ENCODE measurements around a stretch of chr10.

GRCh38 chr10:112820239-112820875, 129.7 kb upstream of the TCF7L2 start:
- PRO-cap = no peak

DNA sequence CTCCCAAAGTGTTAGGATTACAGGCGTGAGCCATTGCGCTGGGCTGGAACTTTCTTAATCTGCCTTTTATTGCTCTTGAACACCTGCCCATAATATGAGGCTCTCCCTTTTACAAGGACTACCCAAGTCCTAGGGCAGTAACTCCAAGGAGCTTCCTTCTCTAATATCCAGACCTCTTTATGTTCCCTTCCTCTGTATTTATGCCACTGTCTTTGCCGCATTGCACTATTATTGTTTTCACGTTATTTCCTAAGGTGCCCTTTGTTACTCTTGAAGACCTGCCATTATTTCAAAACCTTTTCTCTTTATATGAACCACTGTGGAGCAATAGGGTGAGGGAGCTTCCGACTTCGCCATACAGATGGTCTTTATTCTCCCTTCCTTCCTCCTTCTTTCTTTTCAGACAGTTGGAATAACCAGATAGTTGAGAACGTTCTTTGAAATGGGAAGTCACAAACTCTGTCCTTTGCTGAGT, 36.2 kb upstream of the TCF7L2 start:
- PRO-cap = no peak

DNA sequence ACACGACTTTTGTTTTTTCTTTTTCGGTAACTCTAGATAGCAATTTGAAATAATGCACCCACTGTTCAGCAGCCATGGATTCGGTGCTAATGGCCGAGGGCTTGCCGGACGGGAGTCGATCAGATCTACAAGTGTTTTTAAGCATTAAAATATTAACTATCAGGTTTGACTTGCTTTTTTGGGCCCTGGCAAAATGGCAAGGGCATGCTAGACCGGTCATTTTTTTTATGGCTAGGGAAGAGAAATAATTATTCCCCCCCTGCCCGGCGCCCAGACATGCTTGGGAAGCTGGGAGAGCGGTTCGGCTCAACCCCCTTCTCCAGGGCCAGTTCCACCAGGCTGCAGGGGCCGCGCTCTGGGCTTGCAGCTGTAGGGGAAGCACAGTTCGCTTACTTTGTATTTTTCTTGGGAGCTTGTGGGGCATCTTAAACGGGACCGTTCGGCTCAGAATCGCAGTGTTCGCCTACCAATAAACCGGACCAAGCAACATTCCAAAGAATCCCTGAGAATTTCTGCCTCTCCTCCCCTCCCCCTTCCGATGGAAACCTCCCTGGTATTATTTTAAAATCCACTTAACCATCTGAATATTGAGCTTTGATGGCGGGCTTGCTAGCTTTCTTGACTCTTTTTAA, 3.1 kb downstream of the TCF7L2 start:
- PRO-cap = unidirectional peak, minus-strand start at position 341 of the sequence

DNA sequence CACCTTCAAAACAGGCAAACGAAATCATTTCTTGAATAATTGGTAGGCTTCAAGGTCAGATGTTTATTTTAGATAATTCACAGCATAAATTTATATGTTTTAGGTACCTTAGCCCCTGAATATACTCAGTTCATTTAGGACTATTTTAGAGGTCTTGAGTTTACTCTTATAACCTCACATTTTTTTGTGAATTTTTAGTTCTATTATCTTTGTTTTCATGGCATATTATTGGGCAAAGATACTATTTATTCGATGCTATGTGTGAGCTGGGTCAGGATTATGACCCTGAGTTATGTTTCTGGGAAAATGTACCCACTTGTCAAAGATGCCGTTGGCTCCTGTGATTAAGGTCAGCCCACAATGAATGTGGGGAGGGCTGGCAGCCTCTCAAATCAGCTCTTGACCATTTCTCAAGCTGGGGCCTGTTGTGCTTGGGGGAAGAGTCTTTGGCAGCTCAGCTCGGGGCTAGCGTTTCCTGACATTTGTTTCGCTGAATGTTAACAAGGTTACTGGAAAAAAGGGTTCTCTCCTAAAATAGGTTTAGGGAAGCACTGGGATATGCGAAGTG, 97.5 kb downstream of the TCF7L2 start:
- PRO-cap = no peak

DNA sequence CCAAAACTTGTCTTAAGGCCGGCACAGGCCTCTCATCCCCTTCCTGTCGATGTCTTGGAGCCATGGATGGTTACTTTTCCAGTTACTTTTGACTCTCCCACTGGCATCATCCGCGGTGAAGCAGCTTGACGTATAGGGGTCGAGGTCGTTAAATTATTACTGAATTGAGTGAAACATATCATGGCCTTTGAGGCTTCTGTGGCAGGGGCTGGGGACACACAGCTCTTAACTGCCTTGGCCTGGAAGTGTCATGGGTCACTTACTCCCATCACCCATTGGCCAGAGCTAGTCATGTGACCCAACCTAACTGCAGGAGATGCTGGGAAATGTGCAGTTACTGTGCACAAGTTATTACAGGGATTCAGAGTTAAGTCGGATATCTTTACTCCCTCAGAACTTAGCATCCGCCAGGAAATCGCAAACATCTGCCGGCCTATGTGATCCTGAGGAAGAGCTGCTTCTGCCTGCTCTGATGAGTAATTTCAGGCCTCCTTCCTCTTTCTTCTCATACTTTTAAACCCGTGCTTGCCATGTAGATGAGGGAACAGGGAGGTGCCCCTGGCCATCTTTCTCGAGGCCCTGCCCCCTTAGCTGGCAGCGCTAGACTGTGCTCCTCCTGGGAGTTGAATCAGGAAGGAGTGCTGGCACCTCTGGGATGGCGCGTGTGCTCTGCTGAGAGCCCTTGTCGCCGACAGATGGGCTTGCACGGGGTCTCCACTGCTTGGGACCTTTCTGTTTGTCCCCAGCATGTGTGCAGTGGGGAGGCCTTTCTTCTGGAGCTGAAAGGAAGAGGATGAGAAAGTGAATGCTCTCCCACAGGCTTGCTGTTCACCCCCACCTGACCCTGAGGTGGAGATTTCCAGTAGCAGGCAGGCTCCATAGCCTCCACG, 203.6 kb downstream of the TCF7L2 start:
- PRO-cap = unidirectional peak, plus-strand start at position 631 of the sequence

DNA sequence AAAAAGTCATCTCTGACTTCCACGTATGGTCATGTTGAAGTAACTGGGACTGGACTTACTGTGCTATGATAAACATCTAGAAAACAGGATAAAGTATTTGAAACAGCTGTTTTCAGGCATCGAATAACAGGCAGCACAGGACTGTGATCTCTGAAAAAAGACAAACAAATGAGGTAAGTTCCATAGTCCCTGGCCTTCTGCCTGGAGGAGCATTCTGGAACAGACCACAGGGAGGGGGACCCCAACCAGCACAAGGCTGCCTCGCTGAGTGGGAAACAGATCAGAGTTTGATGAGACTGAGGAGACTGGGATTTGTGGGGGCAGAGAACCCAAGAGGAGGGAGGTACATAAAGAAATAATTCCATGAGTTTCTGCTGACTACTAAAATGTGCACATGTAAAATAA, 89.0 kb upstream of the HABP2 start:
- PRO-cap = no peak

- PRO-cap = no peak
Observed at GRCh38 chr10:113663109-113663467, 753 bp downstream of the NRAP start.

DNA sequence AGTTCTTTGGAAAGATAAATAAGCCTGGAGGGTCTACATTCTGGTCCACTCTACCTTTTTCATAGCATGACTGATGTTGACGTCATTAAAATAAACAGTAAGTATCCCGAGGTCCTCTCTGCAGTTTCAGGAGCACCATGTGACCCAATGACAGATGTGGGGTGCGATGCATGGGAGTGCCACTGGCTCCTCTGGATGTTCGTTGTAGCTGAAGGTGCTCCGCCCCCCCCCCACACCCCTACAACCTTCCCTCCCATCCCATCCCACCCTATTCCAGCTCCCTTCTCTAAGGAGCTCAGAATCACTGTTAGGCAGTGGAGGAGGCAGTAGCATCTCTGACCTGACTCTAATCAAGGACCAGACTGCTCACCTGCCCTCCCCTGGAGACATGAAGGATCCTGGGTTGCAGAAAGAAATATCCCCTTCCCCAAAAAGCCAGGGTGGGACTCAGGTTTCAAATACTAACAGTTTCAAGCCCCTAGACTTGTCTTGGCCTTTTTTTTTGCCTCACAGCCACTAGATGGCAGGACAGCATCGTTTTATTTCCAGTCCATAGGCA, 25.1 kb downstream of the CASP7 start:
- PRO-cap = no peak

GRCh38 chr10:113746409-113747120, 4.9 kb upstream of the PLEKHS1 start:
- PRO-cap = no peak

DNA sequence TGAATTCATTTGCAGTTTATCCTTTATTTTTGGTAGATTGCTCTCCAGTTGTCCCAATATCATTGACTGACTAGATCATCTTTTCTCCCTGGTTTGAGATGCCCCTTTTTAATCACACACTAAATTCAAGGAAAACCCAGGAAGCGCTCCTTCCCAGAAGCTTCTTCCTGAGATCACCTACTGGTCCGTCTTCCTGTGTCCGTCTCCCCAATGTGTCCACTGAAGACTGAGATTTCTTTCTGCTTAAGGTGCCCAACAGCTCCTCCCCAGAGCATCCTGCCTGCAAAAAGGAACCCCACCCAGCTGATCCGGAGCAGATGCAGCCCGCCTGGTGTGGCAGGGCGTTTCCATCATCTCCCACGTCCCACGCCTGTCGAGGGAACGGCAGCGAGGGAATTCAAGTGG, 20.6 kb downstream of the VWA2 start:
- PRO-cap = no peak

DNA sequence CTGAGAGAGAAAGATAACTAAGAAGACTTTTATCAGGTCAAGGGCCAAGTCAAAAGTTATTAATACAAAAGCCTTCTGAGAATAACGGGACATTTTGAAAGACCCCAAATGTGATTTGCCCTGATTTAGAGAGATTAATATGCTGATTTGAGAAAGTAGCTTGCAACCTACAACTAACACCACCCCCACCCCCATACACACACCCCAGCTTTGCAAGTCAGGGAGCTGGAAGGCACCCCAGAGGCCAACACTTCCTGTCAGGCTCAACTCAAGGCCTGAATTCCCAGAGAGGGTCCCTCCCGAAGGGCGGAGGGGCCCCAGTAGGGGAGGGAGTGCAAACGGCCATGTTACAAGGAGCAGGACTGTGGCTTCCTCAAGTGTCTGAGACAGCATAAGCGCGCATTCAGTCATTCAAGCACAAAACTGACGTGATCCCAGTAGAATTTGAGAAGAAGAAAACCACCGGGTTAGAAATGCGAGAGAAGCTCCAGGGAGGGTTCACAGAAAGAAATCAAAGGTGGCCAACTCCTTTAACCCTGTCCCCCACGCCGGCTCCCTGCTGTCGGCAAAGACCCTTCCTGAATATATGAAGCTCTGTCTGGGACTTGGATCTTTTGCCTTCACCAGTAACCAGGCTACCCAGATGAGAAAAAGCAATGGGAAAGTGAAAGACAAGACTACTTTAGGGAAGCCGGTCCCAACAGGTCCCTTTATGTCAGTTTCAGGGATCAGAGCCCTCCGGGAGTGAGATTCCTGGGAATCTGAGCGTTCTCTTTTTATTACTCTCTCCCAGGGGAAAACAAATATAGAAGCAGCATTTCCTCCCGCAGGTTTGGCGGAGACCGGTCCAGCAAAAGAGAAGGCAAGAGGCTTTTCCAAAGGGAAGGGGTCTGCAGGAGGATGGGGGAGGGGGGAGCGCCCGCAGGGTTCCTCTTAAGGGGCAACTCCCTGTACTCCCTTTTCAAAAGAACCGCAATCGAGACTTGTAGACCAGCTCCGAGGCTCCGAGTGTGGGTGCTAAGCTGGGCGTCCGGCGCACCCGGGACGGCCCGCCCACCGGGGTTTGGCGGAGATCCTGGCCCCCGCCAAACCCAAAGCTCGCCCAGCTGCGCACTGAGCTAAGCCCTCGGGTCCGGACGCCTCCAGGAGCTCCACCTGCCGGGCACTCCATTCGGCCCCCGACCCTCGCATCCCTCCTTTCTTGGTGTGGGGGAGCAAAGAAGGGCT, 1.2 kb downstream of the AFAP1L2 start:
- PRO-cap = bidirectional peak, plus-strand start at position 1,121 of the sequence, minus-strand start at position 1,010 of the sequence

DNA sequence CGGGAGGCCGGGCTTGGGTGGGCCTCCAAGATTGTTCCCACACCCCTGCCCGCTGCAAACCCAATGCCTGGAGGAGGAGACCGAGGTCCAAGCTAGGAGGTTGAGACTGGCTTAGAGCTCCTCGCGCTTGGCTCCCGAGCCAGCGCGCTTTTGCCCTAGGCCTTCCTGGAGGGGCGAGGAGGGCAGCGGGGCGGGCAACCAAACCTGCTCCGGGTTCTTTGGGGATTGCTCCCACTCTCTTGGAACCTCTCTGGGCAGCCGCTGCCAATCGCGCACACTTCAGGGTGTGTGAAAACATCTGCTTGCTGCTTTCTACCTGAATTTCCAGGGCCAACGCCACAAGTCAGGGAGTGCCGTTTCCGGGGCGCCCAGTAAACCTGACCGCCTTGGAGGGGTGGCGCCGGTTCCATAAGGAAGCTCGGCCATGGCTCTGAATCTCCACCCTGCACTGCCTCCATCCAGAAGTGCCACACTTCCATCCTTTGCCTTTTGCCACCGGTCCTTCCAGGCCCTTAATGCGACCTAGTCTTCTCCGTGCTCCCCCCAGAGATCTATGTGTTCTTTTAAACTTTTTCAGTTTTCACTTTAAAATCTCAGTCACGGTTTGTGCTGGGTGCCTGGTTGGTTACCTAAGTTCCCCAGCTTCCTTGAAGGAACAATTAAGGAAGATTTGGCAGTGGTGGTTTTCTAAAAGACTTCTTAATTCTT, 683 bp upstream of the AFAP1L2 start:
- PRO-cap = bidirectional peak, plus-strand start at position 63 of the sequence, minus-strand start outside the sequence

GRCh38 chr10:114518552-114518968, 114.3 kb upstream of the AFAP1L2 start:
- PRO-cap = no peak

- PRO-cap = unidirectional peak, minus-strand start at chr10:114526557; bidirectional peak, plus-strand start at chr10:114527064, minus-strand start at chr10:114526910
Observed at GRCh38 chr10:114526137-114527493, 122.3 kb upstream of the AFAP1L2 start.

- PRO-cap = no peak
Observed at GRCh38 chr10:114534853-114535488, 123.1 kb downstream of the ABLIM1 start.

GRCh38 chr10:114541382-114542083, 116.5 kb downstream of the ABLIM1 start:
- PRO-cap = no peak

DNA sequence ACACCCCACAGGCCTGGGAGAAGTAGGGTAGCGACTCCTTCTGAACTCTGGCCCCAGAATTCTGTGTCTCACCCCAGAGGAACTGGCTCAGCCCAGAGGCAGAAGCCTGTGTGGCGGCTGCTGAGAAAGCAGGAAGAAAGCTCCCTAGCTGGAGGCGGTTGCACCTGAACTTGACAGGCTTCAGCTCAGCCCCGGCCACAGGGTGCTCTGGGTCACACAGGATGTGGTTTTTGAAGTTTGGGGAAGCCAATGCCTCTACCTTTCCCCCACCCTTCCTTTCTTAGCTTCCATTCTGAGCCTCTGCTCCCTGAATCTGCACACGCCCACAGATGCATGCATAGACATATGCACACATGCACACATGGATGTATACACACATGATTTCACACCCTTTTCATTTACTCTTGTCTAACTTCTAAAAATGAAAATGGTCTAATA, 113.8 kb downstream of the ABLIM1 start:
- PRO-cap = no peak

DNA sequence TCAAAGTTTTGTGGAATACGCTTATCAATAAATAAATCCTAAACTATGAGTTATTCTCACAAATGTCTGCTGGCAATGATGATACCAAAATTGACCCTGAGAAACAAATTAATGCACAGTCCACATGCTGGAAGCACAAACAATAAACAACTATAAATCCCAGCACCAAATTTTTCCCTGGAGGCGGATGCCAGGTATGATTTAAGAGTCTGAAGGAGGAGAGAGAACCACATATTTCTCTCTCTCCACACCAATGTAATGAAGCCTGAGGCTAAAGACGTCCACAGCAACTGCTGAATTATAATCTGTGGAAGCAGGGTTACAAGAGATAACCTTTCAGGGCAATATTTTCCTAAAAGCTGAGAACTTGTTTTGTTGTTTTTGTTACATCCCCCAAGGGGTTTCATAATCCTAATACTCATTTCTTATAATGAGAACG, 48.3 kb upstream of the ABLIM1 start:
- PRO-cap = no peak

DNA sequence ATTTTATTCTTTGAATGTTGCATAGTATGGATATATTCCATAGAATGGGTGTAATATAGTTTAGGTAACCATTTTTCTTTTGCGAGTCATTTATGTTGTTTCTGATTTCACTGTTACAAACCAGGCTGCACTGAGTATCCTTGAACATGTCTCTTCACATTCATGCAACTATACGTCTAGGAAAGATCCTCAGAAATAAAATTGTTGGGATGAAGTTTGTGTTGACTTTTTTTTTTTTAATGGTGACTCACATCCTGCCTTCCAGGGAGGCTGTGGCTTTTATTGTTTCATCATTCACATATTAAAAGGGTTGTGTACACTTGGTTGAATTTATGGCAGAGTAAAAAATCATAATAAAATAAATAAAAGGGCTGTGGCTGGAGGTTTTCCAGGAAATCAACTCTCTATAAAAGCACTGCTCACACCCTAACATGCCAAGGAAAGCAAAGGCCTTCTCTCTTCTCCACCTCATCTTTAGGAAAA, 41.9 kb upstream of the FHIP2A start:
- PRO-cap = no peak

GRCh38 chr10:114845882-114846581, 24.5 kb downstream of the FHIP2A start:
- PRO-cap = no peak